PC-3 (cell line): ENCODE measurements around the genes ZNF530, ZNF329 and ZNF837.

DNA sequence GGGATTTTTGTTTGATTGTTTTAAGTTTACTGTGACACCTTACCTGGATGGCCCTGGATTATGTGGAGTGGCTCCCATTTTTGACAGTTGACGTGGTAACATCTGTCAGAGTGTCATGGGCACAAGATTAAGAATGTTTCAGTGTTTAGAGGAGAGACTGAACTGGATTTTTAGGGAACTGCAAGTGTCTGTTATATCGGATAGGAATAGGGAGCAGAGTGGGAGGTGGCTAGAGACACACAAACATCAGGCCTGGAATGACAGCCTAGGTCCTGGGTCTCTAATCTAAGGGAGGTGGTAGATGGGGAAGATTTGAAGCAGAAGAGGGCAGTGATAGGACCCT is 5.4 kb downstream of the TRAPPC2B start:
- RAMPAGE, long total RNA, result no peak

DNA sequence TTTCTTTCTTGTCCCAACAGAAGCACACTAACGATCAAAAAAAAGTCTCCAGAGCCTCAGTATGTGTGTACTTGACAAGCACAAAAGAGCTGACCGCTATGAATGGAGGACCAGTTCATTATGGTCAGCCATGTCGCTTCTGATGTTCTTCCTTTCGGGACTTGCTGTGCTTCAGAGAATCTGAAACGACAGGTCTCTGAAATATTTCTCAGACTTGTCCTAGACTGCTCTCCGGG is 422 bp upstream of the ZNF749 start:
- RAMPAGE, long total RNA, result no peak

DNA sequence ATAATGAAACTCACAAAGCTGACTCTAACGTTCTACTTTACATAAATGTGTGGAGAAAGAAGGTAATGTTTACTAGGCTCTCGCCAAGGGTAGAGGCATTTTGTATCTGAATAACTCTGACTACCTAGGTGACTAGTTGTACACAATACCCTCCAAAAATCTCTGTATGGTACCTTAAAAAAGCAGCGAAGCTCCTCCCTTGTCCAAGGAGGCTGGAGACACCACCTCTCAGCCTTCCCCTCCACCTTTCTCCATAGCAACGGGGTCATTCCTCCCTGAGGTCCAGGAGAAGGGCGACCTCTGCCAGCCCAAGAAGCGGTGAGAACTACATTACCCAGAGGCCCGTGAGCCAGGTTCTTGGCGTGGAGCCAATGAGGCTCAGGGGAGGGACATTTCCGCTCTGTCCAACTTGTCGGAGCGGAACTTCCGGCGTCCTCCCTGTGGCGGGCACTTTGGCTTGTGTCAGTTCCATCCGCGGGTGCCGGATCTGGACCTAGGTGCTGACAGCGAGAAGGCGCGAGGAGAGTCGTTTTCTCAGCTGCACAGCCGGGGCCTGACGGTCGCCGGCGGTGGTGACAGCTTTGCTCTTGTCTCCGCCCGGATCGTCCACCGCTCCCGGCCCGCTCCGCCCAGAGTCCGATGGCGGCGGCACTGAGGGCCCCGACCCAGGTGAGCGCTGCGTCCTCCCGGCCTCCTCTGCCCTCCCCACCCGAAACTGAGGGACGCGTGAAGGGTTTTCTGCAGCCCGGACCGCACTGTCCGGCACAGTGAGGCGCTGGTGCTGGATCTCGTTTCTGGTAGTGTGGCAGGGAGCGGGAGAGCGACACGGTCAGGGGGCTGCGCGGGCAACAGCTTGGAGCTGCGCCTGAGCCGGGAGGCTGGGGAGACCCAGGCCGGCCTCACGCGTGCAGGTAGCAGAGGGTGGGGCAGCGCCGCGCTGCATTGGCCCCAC is at the start of gene ZNF530:
TSS of gene ZNF530 (plus strand) at position 420 of the 952 bp plus-strand sequence.
- RAMPAGE, long total RNA, result no peak

DNA sequence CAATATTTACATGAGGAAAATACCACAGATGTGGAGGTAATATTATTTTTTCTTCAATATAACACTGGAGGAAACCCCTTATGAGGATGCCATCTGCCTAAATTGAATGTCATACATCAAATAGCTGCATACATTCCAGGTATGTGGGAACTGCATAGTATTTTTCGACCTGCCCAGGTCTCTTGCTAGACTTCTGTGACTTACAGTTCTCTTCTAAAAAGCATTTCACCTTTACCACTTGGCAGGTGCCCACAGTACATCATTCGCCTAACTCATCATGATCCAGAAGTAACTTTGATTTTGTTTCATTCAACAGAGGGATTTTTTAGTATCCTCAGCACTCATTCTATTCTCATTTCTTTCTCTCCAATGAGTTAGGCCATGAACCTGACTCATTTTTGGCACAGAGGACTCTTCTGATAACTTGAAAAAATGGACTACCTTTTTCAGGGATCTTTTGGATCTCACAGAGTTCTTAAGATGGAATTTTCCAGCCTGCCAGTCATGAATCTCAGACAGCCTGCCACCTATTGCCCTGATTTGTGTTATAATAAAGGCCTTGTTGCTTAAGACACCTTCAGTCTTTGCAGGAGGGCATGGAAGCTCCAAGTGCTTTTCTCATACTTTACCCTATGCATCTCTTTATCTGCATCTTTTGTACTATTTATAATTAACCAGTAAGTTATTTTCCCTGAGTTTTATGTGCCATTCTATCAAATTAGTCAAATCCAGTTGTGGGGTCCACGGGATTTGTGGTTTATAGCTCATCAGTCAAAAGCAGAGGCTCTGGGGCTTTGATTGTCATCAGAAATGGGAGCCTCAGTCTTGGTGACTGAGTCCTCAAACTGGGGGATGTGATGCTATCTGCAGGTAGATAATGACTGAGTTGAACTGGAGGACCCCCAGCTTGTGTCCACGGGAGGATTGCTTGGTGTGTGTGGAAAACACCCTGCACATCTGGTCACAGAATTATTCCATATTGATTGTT is 10.8 kb downstream of the ZNF586 start:
- RAMPAGE, long total RNA, result no peak

DNA sequence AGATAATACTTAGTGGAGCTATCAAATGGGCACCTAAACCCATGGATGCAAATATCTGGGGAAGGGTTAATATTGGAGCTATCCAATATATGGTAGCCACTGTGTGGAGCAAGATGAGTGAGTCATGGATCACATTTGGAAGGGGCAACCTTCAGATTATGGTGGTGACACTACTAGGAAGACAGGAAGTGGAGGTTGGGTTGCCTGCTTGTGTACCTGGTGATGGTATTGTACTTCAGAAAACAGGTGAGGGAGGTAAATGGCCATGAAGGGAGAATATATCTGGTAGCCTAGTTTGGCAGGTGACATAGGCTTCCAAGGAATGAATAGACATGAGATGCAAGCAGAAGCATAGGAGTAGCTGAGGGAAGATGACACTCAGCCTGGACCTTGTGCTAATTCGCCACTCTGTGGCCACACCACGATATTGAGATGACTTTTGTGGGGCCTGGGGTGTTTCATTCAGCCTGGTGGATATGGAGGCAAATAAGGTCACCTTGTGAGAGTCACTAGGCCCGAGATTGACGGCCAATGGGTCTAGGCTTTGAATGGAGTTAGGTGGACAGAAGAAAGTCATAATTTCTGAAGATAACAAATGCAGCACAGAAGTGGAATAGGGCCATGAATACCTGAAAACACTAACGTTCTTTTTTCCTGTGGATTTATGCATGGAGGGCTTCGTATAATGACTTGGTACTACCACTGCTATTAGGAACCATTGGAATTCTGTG is 19.0 kb downstream of the ZNF586 start:
- RAMPAGE, long total RNA, result no peak

- RAMPAGE, long total RNA, result no peak
Measured at GRCh38 chr19:57867703-57868487, 18.2 kb downstream of the ZNF587 start.

- RAMPAGE, long total RNA, result no peak
Measured at GRCh38 chr19:57873830-57874474, 14.9 kb downstream of the ZNF814 start.

- RAMPAGE, long total RNA, result no peak
Measured at GRCh38 chr19:57888030-57888444, 800 bp downstream of the ZNF814 start.

- RAMPAGE, long total RNA, result no peak
Measured at GRCh38 chr19:57915526-57916201, 728 bp downstream of the ZNF417 start.

GRCh38 chr19:58089698-58090257 is 8.3 kb downstream of the ZSCAN18 start:
- RAMPAGE, long total RNA, result no peak

DNA sequence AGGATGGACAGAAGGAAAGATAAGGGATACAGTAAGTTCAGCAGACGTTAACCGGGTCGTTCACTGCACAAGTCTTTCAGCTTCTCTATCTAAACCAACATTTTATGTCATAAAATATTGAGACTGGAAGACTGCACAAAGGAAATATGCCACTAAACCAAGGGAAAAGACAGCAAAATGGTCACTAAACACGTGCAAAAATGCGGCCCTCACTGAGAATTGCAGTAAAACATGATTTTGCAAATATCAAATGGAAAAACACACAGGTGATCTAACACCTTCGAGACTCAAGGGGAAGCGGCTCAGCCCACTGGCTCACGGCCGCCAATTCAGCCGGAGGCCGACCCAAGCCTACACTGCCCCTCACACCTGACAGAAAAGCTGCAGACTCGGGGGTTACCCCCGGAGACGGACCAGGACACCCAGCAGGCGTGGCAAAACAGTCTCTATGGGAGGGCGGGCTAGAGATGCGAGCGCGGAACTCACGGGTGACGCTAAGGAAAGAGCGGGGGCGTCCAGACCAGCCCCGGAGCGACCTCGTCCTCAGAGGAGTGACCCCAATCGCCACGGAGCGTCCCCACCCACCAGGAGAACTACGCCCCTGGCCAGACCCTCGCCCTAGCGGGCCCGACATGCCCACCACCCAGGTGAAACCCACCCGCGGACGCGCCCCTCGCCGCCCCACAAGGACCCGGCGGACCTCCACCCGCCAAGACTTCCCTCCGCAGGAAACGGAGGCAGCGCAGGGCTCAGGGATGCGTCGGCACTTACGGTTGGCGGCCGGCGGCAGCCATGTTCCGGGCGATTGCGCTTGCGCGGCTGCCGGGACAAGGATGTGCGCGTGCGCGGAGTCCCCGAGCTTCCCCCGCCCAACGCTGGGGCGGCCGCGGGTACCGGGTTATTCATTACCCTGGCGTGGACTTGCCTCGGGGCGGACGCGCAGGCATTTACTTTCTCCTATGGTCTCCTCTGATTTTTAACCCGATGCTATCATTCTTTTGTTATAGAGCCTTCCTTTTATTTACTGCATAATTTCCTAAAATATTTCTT is at the start of gene ZNF329:
TSS of gene ZNF329 (minus strand) at position 809 of the 1,050 bp plus-strand sequence.
- RAMPAGE, long total RNA, result no peak

- RAMPAGE, long total RNA, result no peak
Measured at GRCh38 chr19:58227857-58228313, 829 bp upstream of the ZNF544 start.

GRCh38 chr19:58278118-58278387 is 702 bp upstream of the ZNF8 start:
- RAMPAGE, long total RNA, result no peak

GRCh38 chr19:58380151-58381252 is at the start of gene ZNF837:
Gene ZNF837 (minus strand): TSS chr19:58381030.
- RAMPAGE, long total RNA, result no peak

DNA sequence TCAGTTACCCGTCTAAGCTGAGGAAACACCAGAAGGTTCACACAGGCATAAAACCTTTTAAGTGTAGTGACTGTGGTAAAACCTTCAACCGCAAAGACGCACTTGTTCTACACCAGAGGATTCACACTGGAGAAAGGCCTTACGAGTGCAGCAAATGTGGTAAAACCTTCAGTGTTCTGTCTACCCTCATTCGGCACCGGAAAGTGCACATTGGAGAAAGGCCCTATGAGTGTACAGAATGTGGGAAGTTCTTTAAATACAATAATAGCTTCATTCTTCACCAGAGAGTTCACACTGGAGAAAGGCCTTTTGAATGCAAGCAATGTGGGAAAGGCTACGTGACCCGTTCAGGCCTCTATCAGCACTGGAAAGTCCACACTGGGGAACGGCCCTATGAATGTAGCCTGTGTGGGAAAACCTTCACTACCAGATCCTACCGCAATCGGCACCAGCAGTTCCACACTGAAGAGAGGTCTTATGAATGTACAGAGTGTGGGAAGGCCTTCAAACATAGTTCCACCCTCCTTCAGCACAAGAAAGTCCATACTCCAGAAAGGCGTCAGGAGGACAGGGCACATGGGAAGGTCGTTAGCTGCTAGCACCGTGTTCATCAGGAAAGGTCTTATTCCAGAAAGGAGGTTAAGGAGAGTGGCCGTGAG is 8.9 kb downstream of the ZNF584 start:
- RAMPAGE, long total RNA, result no peak

GRCh38 chr19:58430054-58430551 is 9.8 kb downstream of the ZNF132 start:
- RAMPAGE, long total RNA, result no peak

DNA sequence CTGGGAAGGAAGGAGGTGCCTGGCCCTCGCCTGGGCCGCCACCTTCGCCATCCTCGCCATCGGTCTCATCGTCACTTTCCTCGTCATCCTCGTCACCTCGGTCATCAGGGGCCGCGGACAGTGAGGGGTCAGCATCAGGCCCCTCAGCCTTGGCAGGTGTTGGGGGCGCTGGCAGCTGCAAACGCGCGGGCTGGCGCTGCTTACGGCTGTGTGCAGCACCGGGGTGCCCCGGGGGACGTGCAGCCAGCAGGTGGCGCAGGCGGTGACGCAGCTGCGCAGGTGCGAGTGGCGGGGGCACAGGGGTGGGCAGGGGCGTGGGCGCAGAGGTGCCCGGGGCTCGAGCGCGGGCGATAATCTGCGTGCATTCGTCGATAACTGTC is 2.7 kb downstream of the ZBTB45 start:
- RAMPAGE, long total RNA, result no peak

DNA sequence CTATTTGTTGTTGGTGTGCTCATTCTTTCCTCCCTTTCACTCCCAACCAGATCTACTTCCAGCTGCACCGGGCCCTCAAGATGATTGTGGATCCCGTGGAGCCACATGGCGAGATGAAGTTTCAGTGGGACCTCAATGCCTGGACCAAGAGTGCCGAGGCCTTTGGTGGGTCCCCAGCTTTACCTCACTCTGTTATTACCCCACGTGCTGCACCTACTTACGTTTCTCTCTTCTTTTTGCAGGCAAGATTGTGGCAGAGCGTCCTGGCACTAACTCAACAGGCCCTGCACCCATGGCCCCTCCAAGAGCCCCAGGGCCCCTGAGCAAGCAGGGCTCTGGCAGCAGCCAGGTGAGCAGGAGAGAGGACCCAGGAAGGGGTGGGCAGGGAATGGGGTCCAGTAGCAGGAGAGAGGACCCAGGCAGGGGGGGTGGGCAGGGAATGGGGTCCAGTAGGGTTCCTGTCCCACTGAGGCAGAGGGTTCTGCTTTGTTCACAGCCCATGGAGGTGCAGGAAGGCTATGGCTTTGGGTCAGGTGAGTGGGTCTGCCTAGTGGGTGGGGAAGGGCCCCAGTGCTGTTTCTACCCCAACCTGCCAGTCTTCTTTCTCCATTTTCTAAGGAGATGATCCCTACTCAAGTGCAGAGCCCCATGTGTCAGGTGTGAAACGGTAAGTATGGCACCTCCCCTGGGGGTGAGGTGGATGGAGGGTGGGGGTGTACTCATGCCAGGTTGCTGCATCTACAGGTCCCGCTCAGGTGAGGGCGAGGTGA is 4.6 kb downstream of the TRIM28 start:
- RAMPAGE, long total RNA, result no peak